ENCODE measurements around the gene SOX10.

- PRO-cap, 10 experiments = no peak in any of the 10 experiments
These were observed 3.1 kb downstream of the NOL12 start for GRCh38 chr22:37689050-37689860.

- PRO-cap, 10 experiments = no peak in any of the 10 experiments
These were observed 1.4 kb downstream of the GCAT start for GRCh38 chr22:37809075-37809509.

DNA sequence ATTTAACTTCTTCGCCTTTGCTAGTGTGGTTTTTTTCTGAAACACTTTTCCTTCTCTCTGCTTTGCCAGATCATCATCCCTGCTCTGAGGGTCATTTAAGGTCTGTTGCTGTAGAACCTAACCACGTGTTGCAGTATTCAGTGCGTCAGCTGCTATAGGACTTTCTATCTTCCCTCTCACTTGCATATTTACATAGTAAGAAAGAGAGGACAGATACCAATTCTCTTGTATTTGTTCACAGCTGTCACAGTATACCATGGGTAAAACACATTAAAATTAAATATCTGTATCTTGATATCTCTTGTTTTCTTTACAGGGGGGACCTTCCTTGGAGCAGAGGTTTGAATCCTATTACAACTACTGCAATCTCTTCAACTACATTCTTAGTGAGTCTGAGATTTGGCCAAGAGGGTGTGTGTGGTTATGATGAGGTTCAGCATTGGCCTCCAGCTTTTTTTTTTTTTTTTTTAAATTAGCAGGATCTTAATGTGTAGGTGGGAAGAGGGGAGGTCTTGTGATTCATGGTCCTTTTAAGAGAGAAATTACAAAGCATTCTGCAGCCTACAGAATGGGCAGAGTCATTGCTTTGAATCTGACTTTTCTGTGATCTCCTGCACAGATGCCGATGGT is 13.5 kb downstream of the EIF3L start:
- PRO-cap, 10 experiments = no peak in any of the 10 experiments

DNA sequence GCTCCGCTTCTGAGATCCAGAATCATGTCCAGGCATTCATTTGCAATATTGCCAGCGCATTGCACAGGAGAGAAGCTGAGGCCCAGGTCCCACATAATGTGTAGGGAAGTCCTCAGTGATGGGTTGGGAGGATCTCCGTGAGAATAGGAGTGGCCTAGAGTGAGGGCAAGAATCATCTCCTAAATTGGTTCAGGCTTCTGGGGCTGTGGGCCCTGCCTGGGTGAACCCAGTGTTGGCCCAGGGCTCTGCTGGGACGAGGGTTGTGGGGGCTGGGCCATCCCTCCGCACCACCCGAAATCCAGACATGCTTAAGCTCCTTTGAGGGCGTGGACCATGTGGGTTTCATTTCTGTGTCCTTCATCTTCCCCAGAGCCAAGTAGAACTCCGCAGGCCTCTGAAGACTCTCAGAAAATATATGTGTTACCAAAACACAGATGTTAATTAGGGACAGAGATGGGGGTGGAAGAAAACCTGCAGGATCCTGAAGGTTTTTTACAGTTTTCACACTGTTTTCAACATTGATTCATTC is 3.7 kb downstream of the MICALL1 start:
- PRO-cap, 10 experiments = no peak in any of the 10 experiments

DNA sequence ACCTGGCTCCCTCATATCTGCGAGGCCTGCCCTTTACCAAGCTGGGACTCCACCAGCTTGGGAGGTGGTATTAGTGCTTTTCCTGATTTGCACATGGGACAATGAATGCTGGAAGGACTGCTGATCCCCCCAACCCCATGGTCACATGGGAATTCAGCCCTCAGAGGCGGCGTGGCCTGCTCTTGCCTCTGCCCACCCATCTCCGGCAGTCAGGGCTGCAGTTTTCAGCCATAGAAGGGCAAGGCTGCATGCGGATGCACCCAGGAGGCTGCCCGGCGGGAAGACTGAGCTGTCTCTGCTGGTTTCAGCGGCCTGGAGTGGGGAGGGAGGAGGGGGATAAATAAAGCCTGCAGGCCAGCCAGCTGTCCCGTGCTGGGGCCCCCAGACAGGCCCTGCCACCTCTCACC is 4.7 kb downstream of the MICALL1 start:
- PRO-cap, 10 experiments = peak in 1 of 10 experiments; most common minus-strand start position 286 of the sequence (in 1)

GRCh38 chr22:37926957-37927674 is 21.0 kb downstream of the MICALL1 start:
- PRO-cap, 10 experiments = no peak in any of the 10 experiments

DNA sequence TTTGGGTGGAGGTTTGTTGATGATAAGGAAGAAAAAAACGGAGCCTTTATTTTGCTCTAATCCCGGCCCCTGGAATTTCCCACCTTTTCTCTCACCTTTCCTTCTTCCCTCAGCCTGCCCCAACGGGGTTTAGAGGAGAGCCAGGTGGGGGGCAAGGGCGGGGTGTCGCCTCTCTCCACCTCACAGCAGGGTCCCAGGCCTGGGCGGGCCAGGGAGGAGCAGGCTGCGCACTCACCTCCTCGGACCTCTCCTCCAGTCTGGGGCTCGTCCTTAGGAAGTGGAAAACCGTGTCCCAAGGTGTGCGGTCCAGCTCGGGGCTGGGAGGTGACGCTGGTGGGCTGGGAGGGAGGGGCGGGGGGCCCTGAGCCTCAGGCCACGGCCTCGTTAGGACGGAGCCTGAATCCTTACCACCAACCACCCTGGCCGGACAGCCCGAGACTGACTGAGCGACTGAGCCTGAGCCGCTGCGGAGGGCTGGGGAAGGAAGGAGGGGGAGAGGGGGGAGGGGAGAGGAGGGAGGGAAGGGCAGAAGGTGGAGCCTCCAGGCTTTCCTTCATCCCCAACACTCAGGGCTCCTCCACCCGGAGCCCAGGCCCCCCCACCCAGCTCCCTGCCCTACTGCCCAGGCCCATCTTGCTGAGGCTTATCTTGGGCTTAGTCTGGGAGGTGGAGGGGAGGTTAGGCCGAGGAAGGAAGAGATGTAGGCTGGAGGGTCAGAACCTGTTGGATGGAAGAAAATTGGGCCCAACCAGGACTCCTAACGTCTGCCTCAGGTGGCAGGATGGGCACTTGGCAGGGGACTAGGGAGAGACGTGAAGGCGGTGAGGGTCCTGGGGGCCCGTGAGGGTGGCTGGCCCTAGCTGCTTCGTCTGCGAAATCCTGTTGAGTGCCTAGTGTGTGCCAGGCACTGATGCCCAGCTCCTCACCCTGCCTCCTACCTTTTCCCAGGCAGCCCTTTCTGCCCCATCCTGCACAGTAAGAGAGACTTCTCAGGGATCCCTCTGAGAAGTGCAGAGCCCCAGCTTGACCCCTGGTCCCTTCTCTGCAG is at the start of gene SOX10:
TSS of gene SOX10 (minus strand) at position 452 of the 1,048 bp plus-strand sequence.
- PRO-cap, 10 experiments = peak in 5 of 10 experiments; most common plus-strand start position 646 of the sequence (in 2); most common minus-strand start position 440 of the sequence (in 4)

DNA sequence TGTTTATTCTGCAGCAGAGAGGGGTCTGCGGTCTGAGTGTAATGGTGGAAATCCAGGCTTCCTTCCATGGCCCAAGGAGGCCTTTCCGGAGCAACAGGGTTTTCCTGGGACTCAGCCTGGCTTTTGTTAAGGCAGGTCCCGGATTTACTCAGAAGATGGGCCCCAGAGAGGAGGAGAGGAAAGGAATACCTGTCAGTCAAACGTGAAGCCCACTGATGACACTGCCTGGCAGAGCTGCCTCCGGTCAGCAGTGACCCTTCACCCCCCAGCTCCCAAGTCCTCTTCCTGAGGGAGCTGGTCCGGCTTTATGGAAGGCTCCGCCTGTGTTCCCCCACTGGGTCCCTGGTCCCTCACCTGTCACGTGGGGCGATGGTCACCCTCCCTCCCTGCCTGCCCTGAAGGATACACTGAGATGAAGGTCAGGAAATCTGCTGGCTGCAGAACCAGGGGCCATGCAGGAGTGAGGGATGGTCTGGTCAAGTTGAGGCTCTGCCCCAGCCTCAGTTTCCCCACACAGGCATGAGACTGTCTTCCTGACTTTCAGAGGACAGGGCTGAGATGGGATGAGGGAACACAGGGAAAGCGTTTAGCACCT is 2.9 kb upstream of the SOX10 start:
- PRO-cap, 10 experiments = no peak in any of the 10 experiments

DNA sequence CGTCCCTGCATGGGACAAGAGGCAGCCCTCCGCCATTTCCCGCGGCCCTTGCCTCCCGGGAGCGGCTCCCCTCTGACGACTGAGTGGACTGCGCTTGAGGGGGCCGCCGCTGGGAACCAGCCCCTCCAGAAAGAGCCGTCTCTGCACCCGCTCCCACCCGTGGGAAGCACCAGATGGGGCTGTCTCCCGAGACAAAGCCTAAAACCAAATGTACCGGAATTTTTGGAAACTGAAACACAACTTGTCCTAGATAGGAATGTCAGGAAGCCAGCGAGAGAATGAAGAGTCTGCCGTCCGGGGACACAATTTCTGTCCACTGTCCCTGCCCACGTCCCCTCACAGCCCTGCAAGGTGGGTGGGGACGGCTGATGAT is 18.2 kb upstream of the PICK1 start:
- PRO-cap, 10 experiments = peak in 1 of 10 experiments; most common minus-strand start position 90 of the sequence (in 1)

GRCh38 chr22:38126272-38127132 is 16.0 kb upstream of the BAIAP2L2 start:
- PRO-cap, 10 experiments = no peak in any of the 10 experiments

DNA sequence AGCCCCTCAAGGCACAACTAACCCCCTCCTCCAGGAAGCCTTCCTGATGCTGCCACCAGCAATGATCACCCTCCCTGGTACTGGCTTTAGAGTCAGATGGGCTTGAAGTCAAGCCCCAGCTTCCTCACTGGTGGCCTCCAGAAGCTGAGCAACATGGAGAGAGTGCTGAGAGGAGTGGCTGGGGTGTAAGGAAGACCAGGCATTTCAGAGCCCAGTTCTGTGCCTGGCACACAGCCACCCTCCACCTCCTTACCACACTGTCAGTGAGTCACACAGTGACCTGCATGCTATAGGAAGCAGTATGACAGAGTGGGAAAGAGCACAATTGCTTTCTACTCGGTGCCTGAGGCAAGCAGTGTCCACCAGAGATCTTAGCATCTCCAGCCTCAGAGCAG is 24.8 kb upstream of the BAIAP2L2 start:
- PRO-cap, 10 experiments = peak in 4 of 10 experiments; most common plus-strand start position 302 of the sequence (in 2); most common minus-strand start position 176 of the sequence (in 3)

- PRO-cap, 10 experiments = peak in 2 of 10 experiments; most common plus-strand start chr22:38173080 (in 1)
These were observed 8.7 kb downstream of the PLA2G6 start for GRCh38 chr22:38172849-38173327.

DNA sequence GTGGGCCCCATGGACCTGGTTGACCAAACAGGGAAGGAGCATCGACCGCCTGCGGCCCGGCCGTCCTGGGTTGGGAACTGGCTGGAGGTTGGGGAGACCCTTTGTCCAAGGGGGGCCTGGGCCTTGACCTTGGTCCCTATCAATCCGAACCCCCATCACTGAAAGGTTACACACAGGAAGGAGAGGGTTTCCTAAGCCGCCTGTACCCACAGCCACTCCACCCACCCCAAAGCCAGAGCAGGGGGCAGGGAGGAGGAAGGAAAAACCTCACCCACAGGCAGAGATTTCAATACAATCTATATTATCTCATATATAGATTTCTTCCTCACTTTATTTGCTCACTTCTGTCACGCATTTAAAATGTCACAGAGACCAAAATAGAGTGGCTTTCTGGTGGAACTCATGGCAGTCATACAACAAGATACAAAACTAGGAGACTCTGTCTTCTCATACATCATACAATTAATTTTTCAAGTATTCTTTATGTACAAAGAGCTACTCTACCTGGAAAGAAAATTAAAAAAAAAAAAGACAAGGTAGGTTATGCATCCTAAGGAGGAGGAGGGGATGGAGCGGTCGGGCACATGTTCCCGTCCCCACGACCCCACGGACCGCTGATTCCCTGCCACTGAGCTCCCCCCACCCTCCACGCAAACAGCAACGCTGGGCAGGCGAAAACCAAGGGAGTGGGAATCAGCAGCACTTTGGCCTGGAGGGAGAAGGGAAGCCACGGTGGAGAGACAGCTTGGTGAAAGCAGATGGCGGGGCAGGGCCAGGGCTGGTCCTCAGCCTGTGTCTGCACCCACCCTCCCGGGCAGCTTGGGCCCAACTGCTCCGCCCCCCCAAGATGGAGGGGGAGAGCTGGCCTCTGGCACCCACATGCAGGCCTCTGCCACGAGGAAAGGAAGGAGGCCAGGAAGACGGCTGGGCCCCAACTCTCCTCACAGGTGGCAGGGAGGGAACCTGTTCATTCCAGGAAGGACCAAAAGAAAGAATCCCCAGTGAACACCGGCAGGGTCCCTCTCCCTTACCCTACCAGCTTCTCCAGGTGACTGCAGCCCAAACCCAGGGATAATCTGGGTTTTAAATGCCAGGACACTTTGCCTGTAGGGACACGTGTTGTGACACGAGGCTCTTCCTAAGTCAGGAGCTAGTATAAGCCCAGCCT is 17.6 kb downstream of the MAFF start:
- PRO-cap, 10 experiments = no peak in any of the 10 experiments

- PRO-cap, 10 experiments = no peak in any of the 10 experiments
These were observed 2.1 kb downstream of the TMEM184B start for GRCh38 chr22:38270544-38271197.

- PRO-cap, 10 experiments = peak in 1 of 10 experiments; most common plus-strand start chr22:38313676 (in 1)
These were observed 3.9 kb downstream of the CSNK1E start for GRCh38 chr22:38313070-38313999.

- PRO-cap, 10 experiments = peak in 1 of 10 experiments; most common plus-strand start chr22:38314369 (in 1)
These were observed 3.2 kb downstream of the CSNK1E start for GRCh38 chr22:38314000-38314483.

DNA sequence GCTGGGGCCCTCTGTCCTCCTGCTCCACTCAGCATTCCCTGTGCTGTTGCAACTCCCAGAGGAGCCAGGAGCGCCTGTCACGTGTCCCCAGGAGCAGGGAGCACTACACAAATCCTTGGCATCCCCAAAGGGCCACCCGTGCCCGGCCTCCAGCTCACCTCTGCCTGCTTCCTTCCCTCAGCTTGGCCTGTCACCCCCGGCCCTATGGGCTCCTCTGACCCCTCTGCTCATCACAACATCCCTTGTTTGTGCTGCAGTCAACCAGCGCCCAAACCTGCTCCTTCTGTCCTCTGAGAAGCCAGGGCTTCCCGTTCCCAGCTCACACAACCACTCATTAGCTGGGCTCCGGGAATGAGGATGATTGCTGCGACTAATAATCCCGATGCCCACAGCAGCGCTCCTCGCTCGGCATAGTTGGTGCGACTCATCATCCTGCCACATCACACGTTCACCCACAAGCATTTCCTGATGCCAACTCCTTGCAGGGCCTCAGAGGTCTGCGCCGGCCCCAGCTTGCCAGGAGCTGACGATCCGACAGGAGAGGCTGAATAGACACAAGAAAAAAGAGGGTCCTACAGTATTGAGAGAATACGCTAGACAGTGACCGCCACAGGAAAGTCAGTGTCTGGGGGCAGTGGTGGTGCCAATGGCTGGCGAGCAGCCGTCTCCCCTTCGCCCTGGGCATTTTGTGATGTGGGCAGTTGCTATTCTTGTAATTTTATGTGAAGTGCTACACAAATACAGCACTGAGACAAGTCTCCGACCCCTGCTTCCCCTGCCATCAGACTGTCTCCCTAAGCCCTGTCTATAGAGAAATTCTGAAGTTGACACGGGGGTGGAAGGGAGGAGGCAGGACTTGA is 10.6 kb upstream of the CSNK1E start:
- PRO-cap, 10 experiments = no peak in any of the 10 experiments

GRCh38 chr22:38463317-38463719 is 4.6 kb upstream of the KDELR3 start:
- PRO-cap, 10 experiments = peak in 1 of 10 experiments; most common plus-strand start chr22:38463648 (in 1); most common minus-strand start chr22:38463470 (in 1)

- PRO-cap, 10 experiments = no peak in any of the 10 experiments
These were observed 15.5 kb downstream of the KDELR3 start for GRCh38 chr22:38483291-38483802.

DNA sequence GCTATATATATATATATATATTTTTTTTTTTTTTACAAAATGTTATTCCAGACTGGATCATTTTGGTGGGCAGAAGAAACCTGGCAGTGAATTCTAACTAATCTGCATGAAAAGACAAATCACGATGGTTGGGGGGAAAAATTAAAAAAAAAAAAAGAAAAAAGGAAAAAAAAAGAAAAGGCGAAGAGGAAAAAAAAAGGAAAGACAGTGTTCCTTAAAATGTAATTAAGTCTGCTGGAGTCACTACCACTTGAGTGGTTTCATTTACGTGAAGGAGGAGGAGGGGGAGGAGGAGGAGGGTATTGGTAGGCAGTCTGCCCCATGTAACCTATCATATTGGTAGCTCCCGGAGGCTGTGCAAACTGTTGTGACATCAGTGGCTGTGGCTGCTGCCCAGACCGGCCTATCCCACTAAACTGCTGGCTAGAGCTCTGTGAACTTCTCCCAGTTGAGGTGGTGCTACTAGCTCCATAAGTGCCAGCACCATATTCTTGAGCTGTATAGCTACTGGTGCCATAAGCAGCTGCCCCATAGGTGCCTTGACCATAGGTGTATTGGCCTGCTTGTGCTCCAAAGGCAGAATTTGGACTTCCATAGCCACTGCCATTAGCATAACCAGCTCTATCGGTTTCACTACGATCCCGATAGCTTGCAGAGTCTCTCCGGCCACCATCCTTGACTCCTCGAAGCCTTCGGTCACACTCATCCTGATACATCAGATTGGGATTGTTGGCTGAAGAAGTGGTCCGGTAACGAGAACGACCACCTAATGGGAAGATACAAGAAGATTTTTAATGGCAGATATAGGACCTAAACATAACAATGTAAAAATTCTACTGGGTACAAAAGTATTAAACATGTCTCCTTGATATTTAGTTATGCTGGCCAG is 18.0 kb downstream of the KDELR3 start:
- PRO-cap, 10 experiments = peak in 1 of 10 experiments; most common plus-strand start position 411 of the sequence (in 1); most common minus-strand start position 364 of the sequence (in 1)

Measured in Metastatic Breast Carcinoma in the Brain (tissue), 10 donors.